A172 (cell line): ENCODE measurements around the genes USH2A and RRP15.

DNA sequence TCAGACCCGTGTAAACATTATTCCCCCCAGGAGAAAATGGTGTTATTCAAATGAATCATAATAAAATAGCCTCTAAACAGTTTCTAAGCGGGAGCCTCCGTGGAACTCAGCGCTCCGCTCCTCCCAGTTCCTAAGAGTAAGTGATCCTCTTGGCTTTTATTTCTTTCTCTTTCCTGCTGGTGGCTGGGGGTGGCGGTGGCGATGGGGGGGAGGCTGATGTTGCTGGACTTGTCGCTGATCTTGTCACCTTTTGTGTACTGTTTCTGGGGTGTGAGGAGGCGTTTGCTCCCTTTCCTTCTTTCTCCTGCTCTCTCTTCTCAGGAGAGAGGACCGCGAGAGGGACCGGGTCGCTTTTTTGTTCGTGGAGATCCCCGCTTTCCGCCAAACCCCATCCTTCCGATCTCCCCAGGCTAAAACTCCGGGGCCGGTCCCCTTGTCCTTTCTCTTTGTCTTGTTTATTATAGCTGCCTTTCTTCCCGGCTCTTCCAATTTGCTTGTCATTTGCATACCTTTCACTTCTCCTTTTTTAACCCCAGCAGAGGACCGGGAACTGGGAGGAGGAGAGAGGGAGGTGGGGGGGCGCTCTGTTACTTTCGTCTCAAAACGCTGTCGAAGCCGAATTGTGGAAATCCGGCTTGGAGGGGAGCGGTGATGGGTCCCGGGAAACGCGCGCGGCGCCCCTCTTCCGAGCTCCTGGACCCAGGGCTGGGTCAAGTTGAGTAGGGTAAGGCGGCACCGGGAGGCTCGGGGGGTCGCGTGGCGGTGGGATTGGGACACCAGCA, 1.0 kb downstream of the PROX1 start:
- RAMPAGE, long total RNA, result no peak

DNA sequence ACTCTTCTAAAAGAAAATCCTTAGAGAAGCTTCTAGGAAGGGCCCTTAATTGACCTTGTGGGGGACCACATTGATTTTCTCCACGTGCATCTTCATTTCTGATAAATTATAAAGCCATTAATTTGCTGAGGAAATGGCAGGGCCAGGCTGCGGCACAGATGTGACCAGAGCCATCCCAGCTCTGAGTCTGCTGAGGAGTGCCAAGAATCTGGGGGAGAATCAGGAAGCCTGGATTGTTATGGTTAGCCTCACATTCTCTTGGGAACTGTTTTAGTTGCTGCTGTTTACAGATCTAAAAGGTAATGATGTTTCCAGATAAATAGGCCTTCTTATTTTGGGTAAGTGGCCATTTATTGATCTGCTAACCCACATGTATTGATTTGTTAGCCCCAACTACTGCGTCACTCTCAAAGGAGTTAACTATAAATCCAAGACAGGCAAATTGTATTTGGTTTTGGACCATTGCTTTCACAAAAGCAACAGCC, 16.3 kb downstream of the PROX1 start:
- RAMPAGE, long total RNA, result no peak

- RAMPAGE, long total RNA, result no peak
These were observed 25.9 kb downstream of the PROX1 start for GRCh38 chr1:214013810-214014001.

GRCh38 chr1:214228919-214229481, 52.0 kb upstream of the SMYD2 start:
- RAMPAGE, long total RNA, result no peak

- RAMPAGE, long total RNA, result no peak
These were observed 626 bp downstream of the SMYD2 start for GRCh38 chr1:214281319-214282251.

- RAMPAGE, long total RNA, result no peak
These were observed 102.3 kb downstream of the SMYD2 start for GRCh38 chr1:214383093-214383746.

- RAMPAGE, long total RNA, result no peak
These were observed 22.6 kb upstream of the PTPN14 start for GRCh38 chr1:214573951-214574377.

DNA sequence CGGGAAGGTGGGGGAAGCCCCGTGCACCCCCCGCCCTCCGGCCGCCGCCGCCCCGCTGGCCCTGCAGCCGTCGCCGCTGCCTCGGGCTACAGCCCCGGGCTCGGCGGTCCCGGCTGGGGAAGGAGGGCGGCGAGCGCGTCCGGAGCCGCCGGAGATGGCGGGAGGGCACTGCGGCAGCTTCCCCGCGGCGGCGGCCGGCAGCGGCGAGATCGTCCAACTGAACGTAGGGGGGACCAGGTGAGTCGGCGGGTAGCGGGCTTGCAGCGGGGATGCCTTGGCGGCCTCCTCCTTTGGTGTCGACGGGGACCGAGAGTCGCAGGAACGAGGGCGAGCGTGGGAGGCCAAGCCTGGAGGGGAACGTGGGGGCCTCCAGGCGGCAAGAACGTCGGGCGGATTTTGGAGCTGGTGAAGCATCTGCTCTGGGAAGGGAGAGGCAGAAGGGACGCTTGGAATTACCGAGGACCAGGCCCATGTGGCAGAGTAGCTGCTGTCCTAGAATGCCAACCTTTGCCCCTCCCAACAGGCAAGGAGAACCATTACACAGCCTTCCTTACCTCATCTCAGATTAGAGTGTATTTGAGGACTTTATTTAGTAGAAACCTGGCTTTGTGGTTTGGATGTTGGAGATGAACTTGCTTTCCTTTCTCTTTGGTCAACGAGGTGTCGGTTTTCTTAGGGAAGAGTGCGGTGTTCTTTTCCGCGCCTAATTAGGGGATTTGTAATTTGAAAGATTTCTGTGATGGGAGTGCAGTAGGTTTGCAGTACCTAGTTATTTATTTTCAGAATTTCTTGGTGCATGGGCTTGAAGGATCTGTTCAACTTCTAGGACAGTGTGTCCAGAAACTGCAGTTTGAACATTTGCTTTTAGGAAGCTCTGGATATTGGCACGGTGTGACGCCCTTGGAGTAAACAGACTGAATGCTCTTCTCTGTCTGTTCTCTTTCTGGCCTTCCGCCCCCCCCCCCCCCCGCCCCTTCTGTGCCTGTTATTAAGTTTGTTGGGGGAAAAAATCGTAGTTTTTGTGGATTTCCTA, 744 bp downstream of the KCTD3 start:
- RAMPAGE, long total RNA, result no peak

GRCh38 chr1:216423184-216423602, at the start of gene USH2A:
Gene USH2A, minus strand, starts transcription at chr1:216423448.
- RAMPAGE, long total RNA, result no peak

DNA sequence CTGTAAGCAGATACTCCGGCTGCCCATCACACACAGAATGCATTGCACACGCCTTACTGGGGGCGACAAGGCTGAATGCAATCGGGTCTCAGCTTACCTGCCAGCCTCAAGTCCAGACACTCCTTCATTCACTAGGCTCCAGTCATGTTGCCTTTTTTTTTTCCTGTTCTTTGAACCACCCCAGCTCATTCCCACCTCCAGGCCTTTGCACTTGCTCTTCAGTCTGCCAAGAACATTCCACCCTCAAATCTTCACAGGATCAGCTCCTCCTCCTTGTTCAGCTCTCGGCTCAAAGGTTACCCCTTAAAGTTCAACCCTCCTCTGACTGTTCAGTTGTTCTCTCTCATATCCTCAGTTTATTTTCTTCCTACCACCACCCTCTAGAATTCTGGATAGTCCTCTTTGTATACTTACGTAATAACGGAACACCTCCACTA, 181.9 kb upstream of the ESRRG start:
- RAMPAGE, long total RNA, result no peak

DNA sequence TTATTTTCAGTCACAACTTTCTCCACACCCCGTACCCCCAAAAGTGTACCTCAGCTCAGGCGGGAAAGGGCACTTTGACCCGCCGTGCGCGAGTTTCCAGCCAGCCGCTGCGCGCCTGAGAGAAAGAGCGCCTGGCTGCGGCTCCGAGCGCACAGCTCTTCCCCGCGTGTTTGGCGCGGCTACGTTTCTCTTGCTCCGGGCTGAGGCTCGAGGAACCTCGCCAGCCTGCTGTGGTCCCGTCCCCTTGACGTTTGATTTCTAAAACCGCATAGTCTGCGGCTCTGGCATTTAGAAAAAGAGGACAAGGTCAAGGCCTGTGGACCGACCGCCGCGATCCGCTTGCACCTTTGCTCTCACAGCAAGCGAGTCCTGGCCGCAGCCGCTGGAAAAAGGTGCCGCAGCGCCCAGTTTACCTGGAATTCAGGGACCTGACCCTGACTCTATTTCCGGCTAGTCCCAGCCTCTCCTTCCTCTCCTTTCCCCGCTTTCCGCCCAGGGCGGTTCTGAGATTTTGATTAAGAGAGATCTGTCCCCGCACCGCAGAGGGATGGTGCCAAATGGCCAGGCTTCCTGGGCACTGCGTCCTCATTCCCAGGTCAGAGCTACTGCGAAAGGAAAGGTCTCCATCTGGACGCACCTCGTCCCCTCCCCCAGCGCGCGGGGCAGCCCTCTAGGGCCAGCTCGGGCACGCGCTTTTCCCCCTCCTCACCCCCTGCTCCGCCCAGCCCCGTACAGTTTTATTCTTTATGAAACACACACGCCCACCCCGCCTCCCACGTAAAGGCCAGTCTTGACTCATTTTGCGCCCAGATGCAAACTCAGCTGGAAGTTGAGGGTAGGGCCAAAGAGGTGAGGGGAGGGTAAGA, 411.5 kb upstream of the ESRRG start:
- RAMPAGE, long total RNA, result no peak

GRCh38 chr1:218284416-218285806, at the start of gene RRP15:
Gene RRP15, plus strand, starts transcription at chr1:218285293.
- RAMPAGE, long total RNA, result start-site peak on the plus strand at chr1:218285292-218285346, 153 and 829 reads in 2 replicates

DNA sequence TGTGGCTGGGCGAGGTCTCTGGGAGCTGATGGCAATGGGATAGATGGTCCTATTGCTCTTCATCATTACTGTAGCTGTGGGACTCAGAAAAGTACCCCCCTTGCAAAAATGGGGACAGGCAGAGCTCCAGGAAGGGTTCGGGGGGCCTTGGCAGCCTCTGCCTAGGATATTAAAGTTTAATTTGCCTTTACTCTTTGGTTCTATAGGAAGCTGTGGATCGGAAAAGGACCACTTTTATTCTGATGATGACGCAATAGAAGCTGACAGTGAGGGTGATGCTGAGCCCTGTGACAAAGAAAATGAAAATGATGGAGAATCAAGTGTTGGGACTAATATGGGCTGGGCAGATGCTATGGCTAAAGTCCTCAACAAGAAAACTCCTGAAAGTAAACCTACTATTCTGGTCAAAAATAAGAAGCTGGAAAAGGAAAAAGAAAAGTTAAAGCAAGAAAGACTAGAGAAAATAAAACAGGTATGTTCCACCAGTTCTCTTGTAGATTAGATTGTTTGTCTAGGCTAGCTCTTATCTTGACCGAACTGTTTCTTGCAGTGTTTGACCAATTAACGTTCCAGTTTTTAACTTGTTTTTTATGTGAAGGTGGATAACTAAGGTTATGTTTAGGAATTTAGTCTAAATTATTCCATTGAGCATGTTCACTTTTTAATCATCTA, 17.1 kb downstream of the RRP15 start:
- RAMPAGE, long total RNA, result no peak

DNA sequence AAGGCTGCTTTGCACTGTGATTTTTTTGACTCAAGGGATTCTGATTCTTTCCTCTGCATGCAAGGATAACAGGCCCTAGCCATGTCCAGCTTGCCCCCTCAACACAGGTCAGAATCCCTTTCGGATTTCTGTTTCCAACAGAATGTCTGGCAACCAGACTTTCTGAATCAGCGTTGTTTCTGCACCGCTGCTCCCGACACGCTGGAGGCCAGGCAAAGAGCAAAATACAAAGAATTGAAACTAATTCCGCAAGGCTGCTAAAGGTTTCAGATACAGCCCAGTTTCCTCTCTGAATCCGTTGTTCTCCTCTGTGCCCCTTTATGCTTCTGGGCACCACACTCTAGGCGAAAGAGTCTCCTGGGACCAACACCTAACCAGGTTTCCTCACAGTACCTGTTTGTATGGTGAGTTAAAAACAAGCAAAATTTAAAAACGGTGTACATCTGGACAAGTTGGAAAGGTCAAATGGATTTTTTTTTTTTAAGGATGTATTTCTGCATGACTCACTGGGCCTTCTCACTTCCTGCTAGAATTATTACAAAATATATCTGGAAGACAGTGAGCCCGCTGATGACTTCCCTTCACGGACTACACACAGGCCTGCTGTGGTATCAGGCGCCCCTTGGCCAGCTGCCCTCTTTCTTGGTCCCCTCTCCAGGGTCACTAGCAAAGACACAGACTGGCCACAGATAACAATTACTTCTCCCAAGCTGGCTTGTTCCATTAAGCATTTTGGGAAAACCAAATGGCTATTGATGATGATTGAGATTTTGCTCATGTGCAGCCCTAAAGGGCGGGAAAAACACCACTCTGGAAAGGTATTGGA, 118.3 kb downstream of the TGFB2 start:
- RAMPAGE, long total RNA, result no peak

DNA sequence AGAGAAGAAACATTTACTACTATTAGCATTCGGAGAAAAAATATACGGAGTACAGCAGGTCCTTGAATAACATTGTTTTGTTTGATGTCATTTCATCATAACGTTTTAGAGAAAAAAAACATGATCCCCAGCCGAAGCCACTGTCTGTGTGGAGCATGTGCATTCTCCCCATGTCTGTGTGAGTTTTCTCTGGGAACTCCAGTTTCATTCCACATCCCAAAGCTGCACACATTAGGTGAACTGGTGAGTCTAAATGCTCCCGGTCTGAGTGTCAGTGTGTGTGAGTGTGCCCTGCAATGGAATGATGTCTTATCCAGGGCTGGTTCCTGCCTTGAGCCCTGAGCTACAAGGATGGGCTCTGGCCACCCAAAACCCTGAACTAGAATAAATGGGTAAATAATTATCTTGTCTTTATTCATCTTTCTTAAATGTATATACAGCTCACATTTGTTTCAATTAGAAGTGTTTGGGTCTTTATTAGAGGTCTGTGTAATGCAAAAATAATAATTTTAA, 52.2 kb downstream of the EPRS1 start:
- RAMPAGE, long total RNA, result no peak

- RAMPAGE, long total RNA, result no peak
These were observed 858 bp downstream of the EPRS1 start for GRCh38 chr1:220045373-220045920.

DNA sequence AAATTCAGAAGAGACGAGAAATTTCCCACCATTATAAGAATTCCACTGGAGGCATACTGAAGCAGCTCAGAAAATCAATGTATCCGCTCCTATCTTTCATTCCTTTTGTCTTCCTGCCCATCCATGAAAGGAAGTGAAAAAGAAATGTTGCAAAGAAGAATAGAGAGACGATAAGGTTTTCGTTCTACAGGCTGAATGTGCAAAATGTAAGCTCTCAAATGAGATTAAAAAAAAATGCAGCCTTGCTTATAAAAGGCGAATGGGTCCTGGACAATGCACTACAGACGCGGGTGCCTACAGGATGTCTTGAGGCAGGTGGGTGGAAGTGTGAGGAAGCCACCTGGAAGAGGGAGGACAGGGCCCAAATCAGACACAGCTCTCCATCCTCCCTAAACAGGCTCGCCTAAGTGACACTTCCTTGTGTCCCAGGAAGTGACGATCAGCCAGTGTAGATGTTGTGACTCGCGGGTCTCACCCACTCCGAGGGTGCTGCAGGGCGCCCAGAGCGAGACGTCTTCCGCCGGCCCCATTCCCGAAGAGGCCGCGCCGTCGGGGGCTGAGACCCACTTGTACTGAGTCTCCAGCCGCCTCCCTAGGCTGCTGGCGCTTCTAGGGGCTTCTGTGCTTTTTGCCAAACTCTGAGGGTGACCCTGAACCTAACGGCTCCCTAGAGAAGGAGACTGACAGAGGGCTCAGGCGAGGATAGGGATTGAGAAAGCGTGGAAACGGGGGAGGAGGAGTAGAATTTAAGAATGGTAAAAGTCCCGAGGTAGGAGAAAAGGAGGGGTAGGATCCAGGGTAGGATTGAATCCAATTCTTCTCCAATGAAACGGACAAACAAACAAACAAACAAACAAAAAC, 715 bp upstream of the MARK1 start:
- RAMPAGE, long total RNA, result no peak

DNA sequence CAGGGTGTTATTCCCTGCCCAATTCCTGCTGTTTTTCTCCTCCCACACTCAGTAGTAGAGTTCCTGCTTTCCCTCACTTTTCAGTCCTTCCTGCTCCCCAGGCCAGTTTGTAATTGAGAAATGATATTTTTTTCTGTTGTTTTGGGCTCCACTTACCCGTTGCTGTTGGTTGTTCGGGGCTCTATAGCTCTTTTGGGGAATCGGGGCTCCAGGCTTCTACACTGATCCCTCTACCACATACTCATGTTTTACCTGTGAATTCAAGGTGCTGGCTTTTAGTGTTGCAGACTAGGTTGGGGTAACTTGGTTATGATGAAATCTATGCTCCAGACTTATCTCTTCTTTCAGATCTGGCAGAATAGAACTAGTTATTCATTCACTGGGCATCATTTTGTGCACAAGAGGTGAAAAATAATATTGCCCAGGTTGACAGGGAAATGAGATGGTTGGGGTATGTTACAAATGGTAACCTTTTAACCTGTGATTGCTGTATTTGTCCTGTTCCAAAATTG, 3.5 kb downstream of the MTARC2 start:
- RAMPAGE, long total RNA, result no peak

GRCh38 chr1:220754674-220755466, 6.7 kb downstream of the MTARC2 start:
- RAMPAGE, long total RNA, result no peak

DNA sequence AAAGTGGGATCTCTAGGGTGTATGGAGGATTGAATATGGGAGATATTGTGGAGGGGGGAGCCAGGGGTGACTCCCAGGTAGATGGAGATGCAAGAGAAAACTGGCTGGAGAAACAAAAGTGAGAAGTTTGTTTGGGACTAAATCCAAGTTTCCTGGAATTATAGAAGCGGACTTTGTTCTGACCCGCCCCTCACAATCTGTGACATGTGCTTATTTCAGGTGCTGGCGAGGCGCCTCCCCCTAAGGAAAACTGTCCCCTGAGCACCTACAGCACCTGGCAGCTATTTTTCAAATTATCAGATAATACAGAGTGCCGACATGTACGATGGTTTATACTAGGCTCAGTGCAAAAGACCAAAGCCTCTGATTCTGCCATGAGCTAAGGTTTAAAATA, 13.9 kb downstream of the MTARC2 start:
- RAMPAGE, long total RNA, result no peak